AG04449 (cell line): ENCODE measurements around a stretch of chr17.

DNA sequence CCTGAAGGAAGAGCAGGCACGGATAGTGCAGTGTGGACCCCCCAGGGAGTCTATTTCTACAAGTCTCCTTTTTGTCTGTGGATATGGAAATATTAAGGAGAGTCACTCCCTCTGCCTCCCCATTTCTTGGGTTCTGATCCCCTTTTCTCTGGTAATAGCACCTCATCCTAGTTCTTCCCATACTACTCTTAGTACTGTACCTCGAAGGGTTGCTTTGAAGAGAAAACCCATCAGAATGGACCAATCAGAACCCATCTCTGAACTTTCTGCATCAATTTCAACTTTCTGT, 34.5 kb upstream of the DHX40 start:
- RRBS = no CpG with 5 or more reads among the region's 2 CpGs

DNA sequence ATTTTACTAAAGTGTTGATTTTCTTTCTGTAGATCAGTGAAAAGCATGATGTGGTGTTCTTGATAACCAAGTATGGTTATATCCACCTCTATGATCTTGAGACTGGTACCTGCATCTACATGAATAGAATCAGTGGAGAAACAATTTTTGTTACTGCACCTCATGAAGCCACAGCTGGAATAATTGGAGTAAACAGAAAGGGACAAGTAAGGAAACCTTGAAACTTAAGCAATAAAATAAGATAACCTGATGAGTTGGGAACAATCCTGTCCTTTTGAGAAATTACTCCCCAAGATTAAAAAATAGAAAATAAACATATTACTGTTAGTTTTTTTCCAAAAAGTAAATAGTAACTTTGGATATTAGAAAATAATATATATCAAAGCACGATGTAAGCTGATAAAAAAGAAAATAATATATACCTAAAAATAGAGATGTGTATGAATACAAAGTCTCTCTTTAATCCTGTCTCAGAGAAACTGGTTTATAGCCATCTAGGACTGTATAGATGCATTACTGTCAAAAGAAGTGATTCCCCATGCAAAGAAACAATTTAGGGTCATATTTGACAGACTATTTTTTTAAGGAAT, 36.2 kb downstream of the CLTC start:
- RRBS = no CpG with 5 or more reads among the region's 1 CpG

DNA sequence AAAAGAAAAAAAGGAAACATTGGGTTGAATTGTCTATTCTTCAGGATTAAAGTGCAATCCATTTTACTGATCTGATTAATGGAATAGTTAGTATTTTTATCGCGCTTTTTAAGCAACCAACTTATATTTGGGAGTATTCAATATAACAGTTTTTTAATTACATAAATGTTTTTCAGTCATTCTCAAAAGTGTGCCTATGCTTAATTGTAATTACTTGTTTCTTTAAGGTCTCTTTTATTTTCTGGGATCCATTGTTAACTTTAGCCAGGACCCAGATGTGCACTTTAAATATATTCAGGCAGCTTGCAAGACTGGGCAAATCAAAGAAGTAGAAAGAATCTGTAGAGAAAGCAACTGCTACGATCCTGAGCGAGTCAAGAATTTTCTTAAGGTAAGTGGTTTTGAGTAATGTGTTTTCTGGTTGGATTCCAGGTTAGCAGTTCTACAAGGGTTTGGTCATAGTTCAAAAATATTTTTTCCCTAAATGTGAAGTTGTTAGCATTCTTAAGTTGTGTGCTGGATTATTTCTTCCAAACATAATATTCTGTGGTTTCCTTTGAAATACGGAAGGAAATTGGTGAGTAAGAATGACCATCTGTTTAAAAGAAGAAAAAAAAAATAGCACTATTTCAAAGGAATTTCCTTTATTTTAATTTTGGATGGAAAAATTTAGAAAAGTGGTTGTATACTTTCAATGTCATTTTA, 38.5 kb downstream of the PTRH2 start:
- RRBS = no CpG with 5 or more reads among the region's 5 CpGs

GRCh38 chr17:59761643-59762175, 54.3 kb downstream of the VMP1 start:
- RRBS = no CpG with 5 or more reads among the region's 4 CpGs

- RRBS = no CpG with 5 or more reads among the region's 1 CpG
Measured at GRCh38 chr17:59762496-59762894, 55.0 kb downstream of the VMP1 start.

GRCh38 chr17:59790825-59791417, 83.5 kb downstream of the VMP1 start:
- RRBS = no CpG with 5 or more reads among the region's 7 CpGs

- RRBS = no CpG with 5 or more reads among the region's 11 CpGs
Measured at GRCh38 chr17:59828778-59830019, 63.5 kb downstream of the TUBD1 start.

GRCh38 chr17:59894074-59894518, 1.2 kb downstream of the RPS6KB1 start:
- RRBS = no CpG with 5 or more reads among the region's 1 CpG

DNA sequence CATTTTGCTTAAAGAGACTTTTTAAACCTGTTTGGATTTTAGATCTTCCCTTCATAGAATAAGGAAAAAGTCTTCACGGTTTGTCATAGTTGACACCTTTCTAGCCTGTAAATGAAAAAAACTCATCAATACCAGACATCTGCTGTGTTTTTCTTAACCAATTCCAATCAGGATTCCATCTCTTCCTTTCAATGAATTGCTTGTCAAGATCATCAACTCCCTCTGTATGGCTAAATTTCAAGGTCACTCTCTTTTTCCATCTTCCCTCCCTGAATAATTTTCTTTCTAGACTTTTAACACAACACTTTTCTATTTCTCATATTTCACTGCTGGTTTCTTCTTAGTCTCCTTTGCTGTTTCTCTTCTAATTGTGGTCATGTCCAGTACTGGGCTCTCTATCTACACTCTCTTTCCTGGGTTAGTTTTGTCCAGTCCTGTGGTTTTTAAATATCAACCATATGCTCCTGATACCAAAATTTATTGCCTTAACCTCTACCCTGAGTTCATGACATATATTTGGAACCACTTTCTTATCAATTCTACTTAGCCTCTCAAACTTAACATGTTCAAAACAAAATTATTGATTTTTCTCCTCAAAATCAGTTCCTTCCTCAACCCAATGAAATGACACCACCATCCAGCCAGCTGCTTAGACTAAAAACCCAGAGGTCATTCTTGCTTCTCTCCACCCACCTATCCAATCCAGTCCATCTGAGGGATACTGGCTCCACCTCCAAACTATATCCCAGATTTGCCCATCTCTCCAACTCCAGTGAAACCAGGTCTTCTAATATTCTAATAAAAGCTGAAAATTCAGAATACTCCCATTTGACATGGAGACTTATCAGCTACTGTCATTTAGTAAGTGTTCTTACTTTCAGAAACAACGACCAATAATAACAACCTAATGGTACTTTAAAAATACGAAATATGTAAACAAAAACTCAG, 5.7 kb downstream of the RNFT1 start:
- RRBS = no CpG with 5 or more reads among the region's 3 CpGs

- RRBS = under 1% methylated on average over 6 of the region's 19 CpGs
Measured at GRCh38 chr17:60391558-60391851, 428 bp downstream of the USP32 start.

DNA sequence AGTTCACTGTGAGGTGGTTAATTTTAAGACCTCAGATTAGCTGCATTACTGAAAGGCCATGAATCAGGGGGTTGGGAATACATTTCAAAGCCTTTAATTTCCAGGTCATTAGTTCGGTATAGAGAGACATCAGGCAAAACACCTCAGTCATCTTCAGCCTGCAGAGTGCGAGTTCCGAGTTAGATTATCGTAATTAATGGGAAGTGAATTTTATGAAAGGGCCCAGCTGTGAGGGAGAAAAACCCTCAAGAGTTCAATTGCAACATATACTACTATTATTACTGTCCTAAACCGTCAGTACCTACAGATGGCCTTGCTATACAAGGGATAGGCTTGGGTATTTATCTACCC, 2.1 kb upstream of the USP32 start:
- RRBS = no CpG with 5 or more reads among the region's 5 CpGs

DNA sequence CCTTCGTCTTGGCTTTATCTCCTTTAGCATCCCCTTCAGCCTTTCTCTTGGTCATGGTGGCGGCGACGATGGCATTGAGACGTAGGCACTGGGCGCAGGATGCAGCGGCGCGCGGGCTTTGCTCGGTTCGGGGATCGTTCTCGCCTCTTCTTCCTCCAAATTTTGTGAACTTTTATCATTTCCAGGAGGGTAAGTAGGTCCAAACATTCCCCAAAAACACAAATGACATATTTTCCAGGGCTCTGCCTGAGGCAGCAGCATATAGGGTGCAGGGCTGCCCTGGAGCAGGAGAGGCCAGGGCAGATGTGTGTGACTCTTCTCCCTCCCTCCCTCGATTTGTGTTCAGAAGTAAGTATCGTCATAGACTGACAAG, 13.1 kb downstream of the CHCT1 start:
- RRBS = no CpG with 5 or more reads among the region's 16 CpGs

DNA sequence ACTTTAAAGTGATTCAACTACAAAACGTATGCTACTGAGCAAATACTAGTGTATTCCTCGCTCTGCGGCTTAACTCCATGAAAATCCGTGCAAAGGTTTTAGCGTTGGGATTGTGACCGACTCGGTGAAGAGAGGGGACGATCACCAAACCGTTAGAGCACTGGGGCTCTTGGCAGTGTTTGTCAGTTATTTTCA, 842 bp upstream of the PPM1D start:
- RRBS = no CpG with 5 or more reads among the region's 9 CpGs

GRCh38 chr17:60886608-60887888, 209.4 kb downstream of the BCAS3 start:
- RRBS = no CpG with 5 or more reads among the region's 41 CpGs

- RRBS = no CpG with 5 or more reads among the region's 5 CpGs
Measured at GRCh38 chr17:61005422-61005718, 327.7 kb downstream of the BCAS3 start.

DNA sequence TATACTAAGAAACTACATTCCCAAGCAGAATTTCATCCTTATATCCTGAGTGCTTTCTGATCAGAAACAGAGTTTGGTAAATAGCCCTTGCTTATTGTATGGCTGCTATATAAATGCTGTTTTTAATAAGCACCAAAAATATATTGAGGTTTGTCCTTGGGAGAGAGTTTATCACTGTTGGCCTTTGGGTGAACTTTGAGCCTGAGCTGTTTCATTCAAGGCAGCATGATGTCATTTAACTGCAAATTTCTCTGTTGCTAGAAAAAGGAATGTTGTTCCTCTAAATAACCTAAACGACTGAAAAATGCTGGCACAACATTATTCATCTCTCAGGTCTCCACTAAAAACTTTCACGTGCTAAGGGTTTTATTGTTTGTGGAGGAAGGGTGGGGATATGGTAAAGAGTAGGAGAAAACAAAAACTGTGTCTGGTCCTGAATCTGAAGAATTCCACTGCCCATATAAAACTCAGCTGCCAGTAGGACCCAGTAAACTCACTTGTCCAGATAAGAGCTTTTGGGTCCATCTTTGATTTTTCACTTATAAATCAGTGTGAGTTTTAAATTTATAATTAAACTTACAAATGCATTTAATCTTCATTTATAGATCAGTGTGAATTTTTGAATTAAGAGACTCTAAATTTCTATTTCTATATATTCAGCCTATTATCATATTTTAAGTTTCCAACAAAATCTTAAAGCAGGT, 334.2 kb upstream of the TBX2 start:
- RRBS = no CpG with 5 or more reads among the region's 2 CpGs

- RRBS = no CpG with 5 or more reads among the region's 3 CpGs
Measured at GRCh38 chr17:61140062-61140377, 259.6 kb upstream of the TBX2 start.

DNA sequence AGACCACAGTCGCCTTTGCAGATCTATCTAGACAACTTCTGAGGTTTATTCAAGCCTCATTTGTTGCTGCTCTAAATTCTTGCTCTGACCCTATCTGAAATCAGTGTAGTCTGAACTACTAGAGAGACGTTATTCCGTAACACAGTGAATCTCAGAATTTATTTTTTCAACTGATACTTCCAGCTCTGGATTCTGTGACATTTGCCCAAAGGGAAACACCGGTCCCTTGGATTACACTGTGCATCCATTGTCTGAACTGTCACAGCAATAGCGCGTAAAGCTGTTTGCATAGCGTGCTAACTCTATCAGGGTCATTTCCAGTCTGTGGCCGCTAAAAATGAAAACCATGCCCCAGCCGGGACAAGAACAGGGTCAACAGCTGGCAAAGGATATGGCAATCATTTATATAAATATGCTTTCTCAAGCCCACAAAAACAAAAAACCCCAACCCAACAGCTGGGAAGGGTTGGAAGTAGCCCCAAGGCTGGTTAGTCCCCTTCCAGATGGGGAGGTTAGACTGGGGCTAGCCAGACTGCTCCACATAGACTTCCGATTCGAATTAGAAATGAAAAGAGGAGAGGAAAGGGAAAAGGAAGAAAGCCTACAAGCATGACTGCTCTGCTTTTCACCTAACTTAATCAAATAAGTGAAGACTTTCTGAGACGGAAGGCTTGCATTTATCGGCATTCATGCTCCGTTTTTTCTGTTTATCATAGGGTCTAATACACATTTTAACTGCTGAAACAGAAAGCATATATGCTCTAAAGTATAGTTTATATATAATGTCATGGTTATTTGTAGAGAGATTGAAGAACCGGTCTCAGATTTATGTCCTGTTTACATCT, 203.4 kb upstream of the TBX2 start:
- RRBS = no CpG with 5 or more reads among the region's 15 CpGs

DNA sequence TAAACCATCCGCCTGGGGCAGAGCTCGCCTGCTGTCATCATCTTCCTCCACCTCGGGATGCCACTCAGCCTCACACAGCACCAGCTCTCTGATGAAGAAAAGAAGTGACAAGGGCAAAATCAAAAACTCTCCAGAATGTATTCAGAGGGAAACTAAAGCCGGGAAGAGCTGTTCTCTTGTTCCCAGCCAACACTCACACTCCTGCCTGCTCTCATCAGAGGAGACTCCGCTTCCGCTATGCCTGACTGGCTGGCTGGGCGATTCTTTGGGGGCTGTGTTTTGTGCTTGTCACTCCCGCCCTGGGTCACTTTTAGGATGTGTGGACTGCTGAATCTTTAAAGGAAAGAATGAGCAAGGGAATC, 54.6 kb upstream of the TBX2 start:
- RRBS = no CpG with 5 or more reads among the region's 8 CpGs

- RRBS = 15% methylated on average over 5 of the region's 29 CpGs
Measured at GRCh38 chr17:61443502-61444154, 8.6 kb upstream of the TBX4 start.